ENCODE measurements around the genes ETNK2 and LRRN2.

DNA sequence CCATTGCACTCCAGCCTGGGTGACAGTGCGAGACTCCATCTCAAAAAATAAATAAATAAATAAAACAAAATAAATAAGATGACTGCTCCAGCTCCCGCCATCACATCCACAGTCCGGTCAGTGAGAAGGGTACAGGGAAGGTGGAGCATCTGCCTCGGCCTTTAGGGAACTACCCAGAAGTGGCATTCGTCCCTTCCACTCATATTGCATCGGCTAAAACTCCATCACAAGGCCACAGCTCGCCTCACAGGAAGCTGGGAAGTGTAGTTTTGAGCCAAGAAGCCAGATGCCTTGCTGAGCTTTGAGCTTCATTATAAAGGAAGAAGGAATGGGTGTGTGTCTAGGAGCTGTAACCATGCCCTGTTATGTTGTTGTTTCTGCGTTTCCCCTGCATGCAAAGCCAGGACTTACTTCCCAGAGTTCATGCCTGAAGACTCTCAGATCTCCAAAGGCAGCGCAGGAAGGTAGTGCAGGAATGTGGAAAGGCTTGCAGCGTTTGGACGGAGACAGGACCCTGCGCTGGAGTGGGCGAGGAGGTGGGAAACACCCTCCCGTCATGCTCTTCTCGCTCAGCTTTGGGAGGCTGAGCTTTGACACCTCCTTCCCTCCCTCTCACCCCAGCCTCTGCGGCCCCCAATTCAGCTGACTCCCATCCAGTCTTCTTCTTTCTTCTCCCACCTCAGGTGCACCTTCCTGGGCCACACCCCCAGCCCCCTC lies 61.2 kb downstream of the OPTC start:
- PRO-cap, 10 experiments = no peak in any of the 10 experiments

GRCh38 chr1:203592762-203593130 lies 33.9 kb upstream of the ATP2B4 start:
- PRO-cap, 10 experiments = peak in 1 of 10 experiments; most common plus-strand start chr1:203593029 (in 1); most common minus-strand start chr1:203592889 (in 1)

DNA sequence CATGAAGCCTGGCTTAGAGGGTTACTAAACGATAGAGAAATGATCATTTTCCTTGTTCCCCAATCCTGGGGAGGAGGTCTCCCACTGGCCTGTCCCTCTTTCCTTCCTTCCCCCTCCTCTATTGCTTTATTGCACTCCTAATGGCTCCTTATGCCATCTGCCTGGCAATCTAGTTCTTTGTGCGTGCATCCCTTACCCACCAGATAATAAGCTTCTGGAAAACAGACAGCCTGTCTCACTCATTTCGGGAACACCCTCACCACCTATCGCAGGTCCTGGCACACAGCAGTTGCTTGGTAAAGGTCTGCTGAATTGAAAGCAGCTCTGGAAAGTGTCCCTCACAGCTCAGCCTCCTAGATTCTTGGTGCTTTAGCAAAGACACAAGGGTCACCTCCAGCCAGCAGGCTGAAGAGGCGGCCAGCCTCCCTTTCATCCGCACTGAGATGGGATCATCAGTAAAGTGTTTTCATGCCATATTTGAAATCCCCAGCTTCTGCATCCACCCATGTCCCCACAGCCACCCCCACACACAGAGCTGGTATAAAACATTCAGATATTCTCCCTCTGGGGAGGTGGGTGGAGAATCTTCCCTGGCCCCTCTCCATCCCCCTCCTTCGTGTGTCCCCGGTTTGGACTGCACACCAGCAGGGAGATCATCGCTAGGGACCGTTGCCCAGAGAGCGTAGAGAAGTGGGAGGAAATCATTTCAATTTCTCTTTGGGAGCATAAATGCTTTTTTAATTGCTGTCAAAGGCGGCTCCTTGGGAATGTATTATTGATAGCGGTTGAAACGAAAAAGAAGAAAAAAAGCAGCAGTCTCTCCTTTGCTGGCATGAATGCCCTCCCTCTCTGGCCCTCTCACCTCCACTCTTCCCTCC lies 29.1 kb upstream of the ATP2B4 start:
- PRO-cap, 10 experiments = no peak in any of the 10 experiments

GRCh38 chr1:203663054-203663812 lies 36.6 kb downstream of the ATP2B4 start:
- PRO-cap, 10 experiments = peak in 1 of 10 experiments; most common minus-strand start chr1:203663405 (in 1)

GRCh38 chr1:203738918-203740057 lies 25.7 kb upstream of the LAX1 start:
- PRO-cap, 10 experiments = no peak in any of the 10 experiments

GRCh38 chr1:203801327-203802154 lies 6.1 kb downstream of the ZBED6 start:
- PRO-cap, 10 experiments = no peak in any of the 10 experiments

DNA sequence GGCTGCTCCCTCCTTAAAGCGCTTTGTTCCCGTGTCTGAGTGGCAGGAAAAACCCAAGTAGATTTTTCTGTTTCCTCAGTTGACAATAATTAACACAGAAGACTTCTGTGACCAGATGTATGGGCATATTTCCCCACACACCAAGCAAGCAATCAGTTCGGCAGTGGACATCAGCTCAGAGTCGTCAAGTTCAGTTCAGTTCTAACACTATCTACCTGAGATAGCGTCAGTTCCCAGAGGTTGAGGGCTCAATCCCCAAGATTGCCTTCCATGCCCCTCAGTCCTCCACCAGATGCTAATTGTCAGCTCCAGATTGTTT lies 4.0 kb downstream of the SNRPE start:
- PRO-cap, 10 experiments = no peak in any of the 10 experiments

GRCh38 chr1:204142230-204142800 lies 9.5 kb downstream of the ETNK2 start:
- PRO-cap, 10 experiments = no peak in any of the 10 experiments

GRCh38 chr1:204150234-204150684 lies 1.6 kb downstream of the ETNK2 start:
- PRO-cap, 10 experiments = peak in 1 of 10 experiments; most common plus-strand start chr1:204150481 (in 1); most common minus-strand start chr1:204150299 (in 1)

DNA sequence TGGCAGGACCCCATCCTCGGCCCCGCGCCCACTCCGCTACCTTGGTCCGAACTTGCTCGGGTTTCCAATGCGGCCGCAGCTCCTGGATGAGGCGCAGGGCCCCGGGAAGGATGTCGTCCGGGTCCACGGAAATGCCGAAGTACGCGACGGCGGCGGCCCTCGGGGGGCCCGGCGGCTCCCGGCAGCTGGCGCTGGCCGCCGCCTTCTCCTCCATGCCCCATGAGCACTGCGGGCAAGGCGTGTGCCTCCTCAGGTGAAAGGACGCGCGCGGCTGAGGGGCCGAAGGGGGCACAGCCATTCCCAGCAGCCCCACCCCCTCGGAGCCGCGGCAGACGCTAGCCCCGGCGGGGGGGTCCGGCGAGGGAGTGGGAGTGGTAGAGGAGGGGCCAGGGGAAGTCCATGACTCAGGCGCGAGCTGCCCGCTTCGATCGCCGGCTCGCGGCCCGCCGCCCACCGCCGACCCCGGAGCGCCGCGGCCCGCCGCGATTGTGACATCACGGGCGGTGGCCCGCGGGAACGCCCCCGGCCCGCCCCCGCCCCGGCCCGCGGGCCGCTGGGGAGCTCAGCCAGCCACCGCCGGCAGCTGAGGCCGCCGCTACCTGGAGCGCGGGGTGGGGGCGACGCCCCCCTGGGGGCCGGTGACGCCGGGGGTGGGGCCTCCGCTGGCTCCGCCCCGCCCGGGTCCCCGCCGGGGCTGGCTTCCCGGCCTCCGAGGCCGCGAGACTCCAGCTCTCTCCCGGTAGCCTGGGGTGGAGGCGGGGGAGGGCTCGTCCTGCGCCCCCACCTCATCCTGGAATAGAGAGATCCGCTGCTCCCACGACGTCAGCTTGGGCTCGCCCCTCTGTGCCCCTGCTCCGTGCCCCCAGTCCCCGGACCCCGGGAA lies at the start of gene ETNK2:
TSS of gene ETNK2 (minus strand) at position 490 of the 883 bp plus-strand sequence.
- PRO-cap, 10 experiments = peak in 8 of 10 experiments; most common plus-strand start position 685 of the sequence (in 6); most common minus-strand start position 228 of the sequence (in 5)

GRCh38 chr1:204227862-204228467 lies 14.2 kb upstream of the GOLT1A start:
- PRO-cap, 10 experiments = no peak in any of the 10 experiments

DNA sequence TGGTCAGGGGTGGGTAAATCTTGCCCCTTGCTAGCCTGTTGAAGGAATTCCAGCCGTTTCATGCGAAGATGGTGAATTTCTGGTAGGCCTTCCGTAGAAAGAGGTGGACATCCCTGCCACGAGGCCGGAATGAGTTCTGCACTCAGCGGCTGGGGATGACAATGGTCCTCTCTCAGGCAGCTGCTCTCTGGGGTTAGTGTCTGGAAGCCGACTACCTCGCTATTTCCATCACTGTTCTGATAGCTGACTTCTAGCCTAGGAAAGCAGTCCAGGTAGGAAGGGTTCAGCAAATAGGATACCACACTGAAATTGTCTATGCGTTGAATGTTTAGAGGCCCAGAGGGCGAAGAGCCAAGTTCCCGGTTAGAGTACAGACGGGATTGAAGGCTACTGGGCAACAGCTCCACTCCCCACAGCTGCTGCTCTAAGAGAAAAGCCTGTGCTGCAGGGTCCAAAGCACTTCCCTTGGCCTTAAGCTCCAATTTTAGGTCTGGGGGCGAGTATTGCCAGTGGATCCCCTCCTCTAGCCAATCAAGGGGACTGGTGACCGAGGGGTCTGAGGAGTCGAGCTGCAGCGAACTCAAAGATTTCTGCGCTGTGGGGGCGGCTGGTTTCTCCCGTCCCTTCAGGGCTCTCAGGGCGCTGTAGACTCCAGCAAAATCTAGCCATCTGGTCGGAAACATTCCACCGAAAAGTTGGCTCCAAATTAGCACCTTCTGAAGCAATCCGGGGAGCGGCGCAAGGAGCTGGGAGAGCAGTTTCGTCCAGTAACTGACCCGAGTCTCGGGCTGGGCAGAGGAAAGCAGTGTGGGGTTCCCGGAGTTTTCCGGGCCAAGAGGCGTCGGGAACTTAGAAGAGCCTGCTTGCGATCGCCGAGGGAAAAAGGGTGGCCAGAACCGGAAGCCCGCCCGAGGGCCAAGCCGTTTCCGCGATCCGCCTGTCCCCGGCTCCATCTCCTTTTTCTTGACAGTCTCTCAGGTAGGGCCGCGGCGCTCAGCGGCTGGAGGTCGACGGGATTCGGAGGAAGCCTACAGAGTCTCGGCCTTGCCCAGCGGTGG lies 829 bp downstream of the PPP1R15B start:
- PRO-cap, 10 experiments = peak in 9 of 10 experiments; most common plus-strand start position 373 of the sequence (in 9); most common minus-strand start position 773 of the sequence (in 4)

DNA sequence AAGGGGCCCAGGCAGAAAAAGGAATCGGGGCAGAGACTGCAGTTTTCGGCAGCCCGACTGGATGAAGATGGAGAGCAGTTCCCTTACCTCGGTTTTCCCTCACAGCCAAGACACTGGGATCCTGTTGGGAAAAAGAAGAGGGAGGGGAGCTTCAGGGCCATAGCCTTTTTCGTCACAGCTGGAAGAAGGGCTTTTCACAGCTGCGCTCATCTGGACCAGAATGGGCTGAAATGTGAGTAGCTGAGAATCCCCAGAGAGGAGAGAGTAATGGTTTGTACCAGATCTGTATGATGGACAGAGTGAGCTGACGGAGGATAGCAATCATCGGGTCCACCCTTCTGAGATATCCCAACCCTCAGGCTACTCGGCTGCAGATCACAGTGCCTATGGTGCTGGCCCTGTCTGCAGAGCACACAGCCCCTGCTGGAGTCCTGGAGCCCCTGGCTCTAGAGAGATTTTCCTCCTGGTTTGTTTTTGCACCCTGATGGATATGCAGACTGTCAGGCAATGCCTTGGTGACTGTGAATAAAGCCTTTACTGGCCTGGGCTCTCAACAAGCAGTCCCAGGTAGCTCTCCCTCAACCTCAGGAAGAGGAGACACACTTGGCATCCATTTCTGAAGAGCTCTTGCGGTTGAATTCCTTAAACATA lies 37.5 kb downstream of the PIK3C2B start:
- PRO-cap, 10 experiments = no peak in any of the 10 experiments

- PRO-cap, 10 experiments = no peak in any of the 10 experiments
These were observed 1.8 kb downstream of the MDM4 start for GRCh38 chr1:204518103-204518325.

- PRO-cap, 10 experiments = peak in 9 of 10 experiments; most common plus-strand start chr1:204685600 (in 8); most common minus-strand start chr1:204685439 (in 6)
These were observed at the start of gene LRRN2 for GRCh38 chr1:204685281-204685992. TSS of gene LRRN2 (minus strand) at chr1:204685738.

GRCh38 chr1:204959611-204959852 lies 83.5 kb upstream of the CNTN2 start:
- PRO-cap, 10 experiments = no peak in any of the 10 experiments

DNA sequence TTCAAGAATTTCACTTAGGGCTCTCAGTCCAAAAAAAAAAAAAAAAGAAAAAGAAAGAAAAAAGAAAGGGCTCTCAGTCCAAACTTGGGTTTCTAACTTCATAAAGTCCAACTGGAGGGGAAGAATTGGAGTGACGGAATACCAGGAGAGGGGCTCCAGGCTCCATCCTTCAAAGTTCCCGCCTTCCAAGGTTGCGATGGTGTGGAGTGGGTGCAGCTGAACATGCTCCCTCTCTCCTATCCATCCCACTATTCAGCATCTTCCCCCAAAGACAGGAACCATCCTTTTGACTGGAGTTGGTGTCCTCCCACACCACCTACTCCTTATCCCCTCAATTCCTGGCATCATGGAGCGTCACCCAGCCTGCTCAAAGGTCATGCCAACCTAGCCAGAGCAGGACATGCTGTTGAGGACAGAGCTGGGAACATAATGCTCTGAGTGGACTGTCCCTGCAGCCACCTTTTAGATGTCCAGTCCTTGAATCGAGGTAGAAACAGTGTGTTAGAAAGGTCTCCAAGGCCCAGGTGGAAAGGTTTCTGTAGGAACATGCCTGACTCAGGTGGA lies 52.4 kb upstream of the CNTN2 start:
- PRO-cap, 10 experiments = no peak in any of the 10 experiments

DNA sequence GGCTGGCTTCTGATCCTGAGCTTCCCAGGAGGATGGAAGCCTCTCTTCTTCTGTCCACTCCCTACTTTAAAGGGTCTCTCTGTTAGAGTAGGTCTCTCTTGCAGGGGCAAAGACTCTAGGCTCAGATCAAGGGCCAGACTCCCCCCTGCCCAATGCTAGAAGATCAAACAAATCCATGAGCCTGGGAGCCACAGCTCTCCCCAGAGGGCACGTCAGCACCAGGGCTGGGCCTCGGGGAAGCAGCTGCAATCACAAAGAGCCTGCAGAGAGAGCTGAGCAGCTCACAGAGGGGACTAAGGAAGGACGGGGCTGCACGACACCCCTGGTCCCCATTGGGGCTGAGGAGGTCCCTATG lies 3.8 kb downstream of the CNTN2 start:
- PRO-cap, 10 experiments = peak in 2 of 10 experiments; most common plus-strand start position 265 of the sequence (in 1)

- PRO-cap, 10 experiments = no peak in any of the 10 experiments
These were observed 15.4 kb upstream of the TMEM81 start for GRCh38 chr1:205099540-205100272.

DNA sequence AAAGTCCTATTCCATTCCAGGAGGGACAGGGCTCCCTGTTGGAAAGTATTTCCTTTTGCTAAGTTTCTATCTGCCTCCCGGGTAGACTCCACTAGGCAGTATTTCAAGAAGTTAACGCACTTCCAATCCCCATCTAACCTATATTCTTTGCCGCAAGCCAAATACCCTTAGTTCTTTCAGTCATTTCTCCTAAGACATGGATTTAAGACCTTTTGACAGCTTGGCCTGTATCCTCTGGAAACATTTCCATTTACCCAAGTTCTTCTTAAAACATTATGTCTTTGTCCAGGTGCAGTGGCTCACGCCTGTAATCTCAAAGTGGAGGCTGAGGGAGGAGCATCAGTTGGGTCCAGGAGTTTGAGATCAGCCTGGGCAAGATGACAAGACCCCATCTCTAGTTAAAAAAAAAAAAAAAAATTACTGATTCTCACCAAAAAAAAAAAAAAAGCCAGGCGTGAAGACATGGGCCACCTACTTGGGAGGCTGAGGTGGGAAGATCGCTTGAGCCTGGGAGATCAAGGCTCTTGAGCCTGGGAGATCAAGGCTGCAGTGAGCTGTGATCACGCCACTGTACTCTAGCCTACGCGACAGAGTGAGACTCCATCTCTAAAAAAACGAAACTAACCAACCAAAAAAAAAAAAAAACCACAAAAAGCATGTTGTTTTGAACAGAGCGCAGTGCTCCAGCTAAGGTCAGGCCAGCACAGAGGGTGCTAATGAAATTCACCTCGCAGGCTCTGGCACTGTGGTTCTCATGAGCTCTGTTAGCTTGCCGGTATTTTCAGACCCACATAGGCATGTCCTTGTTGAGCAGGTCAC lies 36.1 kb downstream of the NUAK2 start:
- PRO-cap, 10 experiments = peak in 1 of 10 experiments; most common plus-strand start position 678 of the sequence (in 1)

Measured in Metastatic Breast Carcinoma in the Brain (tissue), 10 donors.